H9 (cell line): Measurements from ENCODE around the genes KANK2, RGL3, PRKCSH and ELAVL3.

DNA sequence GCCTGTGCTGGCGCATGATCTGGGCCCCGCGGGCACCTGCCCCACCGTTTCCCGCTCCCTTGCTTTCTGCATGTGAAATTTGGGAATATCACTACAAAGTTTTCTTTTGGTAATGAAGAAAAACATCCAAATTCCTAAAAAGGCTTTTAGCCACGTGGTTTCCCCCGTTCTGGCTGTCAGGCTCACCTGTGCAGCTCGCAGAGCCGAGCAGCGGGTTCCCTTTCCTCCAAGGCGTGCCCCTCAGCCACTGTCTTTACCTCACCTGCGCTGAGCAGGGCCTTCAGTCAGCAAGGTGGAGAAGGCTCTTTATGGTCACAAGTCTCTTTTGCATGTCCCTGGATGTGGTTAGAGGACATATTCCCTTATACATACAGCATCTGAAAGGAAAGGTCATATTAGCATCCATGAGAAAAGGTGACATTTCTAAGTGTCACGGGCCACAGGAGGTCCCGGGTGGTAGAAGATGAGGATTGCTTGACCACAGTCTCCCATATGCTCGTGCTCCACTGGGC, 23.8 kb downstream of the SMARCA4 start:
- PRO-cap: no peak

DNA sequence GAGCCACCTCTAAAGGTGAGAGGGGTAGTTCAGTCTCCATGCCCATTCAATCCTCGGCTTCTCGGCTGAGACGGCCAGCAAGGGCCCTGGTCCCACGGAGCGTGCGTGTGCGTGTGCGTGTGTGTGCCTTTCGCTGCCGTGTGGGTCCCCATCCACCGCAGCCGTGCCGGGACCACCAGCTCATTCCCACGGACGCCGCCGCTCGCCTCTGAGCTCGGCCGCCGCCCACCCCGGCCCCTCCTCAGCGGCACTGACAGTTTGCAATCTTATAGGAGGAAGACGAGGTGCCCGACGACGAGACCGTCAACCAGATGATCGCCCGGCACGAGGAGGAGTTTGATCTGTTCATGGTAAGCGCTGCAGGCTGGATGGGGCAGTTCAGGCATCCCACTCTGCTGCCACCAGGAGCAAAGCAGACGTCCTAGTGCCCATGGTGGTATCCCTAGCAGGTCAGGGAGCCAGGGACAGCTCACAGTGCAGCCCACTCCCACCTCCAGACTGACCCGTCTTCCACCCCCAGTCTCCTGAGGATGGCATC, 55.3 kb upstream of the LDLR start:
- PRO-cap: unidirectional peak, plus-strand start at position 266 of the sequence

- PRO-cap: no peak
These were observed 23.0 kb upstream of the LDLR start for GRCh38 chr19:11066210-11066709.

DNA sequence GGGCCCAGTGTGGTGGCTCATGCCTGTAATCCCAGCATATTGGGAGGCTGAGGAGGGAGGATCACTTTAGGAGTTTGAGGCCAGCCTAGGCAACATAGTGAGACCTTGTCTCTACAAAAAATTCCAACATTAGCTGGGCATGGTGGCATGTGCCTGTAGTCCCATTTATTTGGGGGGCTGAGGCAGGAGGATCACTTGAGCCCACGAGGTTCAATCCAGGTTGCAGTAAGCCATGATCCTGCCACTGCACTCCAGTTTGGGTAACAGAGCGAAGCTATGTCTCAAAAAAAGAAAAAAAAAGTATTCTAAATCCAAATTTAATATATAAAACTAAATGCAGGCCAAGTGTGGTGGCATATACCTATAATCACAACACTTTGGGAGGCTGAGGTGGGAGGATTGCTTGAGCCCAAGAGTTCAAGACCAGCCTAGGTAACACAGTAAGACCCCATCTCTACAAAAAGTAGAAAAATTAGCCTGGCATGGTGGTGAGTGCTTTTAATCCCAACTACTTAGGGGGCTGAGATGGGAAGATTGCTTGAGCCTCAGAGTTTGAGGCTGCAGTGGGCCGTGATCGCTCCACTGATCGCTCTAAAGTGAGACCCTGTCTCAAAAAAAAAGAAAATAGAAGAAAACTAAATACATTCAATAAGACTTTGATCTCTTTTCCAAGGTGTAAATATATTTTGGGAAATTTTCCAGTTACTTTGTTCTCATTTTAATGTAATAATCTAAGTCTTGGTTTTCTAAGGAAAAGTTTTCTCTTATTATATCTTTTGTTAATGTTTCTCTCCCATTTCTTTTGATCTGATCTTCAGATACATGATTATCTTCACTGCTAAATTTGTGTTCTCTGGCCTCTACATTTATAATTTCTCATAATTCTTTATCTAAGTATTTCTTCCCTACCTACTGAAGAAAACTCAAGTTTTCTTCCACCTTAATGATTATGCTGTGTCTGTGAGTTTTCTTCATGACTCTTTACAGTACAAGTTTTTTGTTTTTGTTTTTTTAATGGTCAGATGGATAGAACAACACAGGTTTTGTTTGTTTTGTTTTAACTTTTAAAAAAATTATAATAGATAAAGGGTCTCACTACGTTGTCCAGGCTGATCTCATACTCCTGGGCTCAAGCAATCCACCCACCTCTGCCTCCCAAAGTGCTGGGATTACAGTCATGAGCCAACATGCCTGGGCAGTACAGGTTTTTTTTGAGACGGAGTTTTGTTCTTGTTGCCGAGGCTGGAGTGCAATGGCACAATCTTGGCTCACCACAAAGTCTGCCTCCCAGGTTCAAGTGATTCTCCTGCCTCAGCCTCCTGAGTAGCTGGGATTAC, 9.6 kb downstream of the LDLR start:
- PRO-cap: no peak

GRCh38 chr19:11113032-11114000, 24.1 kb downstream of the LDLR start:
- PRO-cap: no peak

GRCh38 chr19:11133333-11133995, 22.1 kb downstream of the SPC24 start:
- PRO-cap: no peak

GRCh38 chr19:11154646-11155004, 957 bp downstream of the SPC24 start:
- PRO-cap: no peak

GRCh38 chr19:11179664-11180494, 17.5 kb downstream of the KANK2 start:
- PRO-cap: no peak

DNA sequence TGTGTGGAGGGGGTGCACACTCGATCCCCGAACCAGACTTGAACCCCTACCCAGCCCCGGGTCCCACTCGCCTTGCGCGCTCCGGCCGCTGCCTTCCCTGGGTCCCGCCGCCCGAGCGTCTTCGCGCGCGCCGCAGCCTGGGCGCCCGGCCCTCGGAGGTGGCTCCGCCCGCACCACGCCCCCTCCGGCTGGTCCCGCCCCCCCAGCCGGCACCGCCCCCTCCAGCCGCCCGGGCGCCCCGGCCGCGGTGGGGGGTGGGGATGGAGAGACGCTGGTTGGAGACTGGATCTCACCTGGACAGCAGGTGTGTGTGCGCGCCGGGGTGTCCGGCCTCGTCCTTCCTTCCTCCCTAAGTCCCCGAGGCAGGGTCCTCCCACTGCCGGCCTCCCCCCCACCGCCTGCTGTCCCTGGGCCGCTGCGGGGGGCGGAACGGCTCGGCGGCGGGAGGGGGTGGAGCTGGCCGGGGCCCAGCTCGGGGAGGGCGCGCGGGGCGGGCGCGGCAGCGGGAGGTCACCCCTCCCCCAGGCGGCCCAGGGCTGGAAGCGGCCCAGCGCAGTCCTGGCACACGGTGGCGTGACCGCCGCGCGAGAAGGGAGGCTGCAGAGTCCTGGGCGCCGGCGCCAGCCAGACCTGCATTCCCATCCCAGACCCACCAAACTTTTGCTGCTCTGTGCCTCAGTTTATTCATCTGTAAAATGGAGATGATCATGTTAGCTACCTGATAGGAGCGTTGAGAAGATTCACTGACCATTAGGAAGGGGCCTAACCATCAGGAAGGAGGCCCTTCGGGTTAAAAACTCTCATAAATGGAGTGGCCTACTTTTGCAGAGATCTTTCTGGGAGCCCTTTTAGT, at the start of gene KANK2:
KANK2 (minus strand) TSS at position 132 of the 853 bp plus-strand sequence.
- PRO-cap: bidirectional peak, plus-strand start at position 274 of the sequence, minus-strand start at position 122 of the sequence; bidirectional peak, plus-strand start at position 564 of the sequence, minus-strand start at position 606 of the sequence

DNA sequence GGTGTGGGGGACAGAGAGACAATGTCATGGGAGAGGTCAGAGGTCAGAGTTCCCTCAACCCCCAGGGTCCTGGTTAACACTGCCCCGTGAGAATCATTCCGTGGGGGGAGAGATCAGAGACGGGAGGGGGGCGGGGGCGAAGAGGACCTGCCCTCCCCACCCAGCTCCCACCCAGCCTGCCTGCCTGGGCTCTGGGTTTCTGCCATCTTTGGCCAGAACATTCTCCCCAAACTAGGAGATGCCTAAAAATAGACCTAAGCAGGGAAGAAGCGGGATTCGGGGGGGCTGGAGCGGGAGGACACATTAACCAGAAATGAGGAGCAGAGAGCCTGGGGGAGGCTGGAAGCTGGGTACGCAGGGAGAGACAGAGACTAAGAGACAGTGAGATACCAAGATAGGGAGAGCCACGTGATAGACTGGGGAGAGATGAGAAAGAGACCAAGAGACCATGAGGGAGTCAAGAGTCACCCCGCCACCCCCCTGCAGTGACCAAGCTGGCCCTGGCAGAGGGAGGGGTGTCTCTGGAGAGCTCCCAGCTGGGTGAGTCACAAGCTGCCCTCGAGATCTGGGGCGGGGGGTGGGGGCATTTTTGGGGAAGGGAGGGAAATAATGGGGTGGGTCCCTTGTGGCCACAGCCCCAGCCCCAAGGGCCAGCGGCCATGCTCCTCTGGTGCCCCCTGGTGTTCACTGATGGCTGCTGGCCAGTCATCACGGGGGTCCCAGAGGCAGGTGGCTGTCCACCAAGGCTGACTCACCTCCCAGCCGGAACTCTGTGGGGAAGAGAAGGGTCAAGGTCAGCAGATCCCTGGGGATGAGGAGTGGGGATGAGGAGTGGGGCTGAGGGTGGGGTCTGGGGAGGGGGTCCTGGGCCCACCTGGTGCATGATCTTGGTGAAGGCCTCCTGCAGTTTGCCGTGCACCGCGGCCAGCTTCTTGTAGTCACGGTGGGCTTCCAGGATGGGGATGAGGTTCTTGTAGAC, 6.3 kb upstream of the KANK2 start:
- PRO-cap: no peak

- PRO-cap: no peak
These were observed 11.3 kb upstream of the KANK2 start for GRCh38 chr19:11208552-11209236.

DNA sequence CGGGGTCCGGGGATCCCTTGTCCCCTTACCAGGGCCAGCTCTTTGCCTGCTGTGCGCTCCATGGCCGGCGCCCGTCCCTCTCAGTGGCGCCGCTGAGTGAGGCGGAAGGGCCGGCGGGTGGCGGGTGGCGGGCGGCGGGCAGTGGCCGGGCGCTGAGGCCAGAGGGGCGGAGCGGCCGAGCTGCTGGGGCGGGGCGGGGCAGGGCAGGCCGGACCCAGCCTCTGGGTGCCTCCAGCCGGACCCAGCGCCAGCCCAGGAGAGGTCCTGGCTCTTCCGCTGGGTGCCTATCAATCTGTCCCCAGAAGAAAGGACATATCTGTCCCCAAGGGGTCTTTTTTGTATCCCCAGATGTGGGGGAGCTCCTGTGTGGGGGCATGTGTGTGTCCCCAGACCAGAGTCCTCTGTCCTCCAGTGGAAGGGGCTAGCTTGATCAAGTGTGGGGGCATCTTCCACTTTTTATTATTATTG, at the start of gene RGL3:
RGL3 (minus strand) TSS at position 98 of the 468 bp plus-strand sequence.
- PRO-cap: unidirectional peak, minus-strand start at position 65 of the sequence

DNA sequence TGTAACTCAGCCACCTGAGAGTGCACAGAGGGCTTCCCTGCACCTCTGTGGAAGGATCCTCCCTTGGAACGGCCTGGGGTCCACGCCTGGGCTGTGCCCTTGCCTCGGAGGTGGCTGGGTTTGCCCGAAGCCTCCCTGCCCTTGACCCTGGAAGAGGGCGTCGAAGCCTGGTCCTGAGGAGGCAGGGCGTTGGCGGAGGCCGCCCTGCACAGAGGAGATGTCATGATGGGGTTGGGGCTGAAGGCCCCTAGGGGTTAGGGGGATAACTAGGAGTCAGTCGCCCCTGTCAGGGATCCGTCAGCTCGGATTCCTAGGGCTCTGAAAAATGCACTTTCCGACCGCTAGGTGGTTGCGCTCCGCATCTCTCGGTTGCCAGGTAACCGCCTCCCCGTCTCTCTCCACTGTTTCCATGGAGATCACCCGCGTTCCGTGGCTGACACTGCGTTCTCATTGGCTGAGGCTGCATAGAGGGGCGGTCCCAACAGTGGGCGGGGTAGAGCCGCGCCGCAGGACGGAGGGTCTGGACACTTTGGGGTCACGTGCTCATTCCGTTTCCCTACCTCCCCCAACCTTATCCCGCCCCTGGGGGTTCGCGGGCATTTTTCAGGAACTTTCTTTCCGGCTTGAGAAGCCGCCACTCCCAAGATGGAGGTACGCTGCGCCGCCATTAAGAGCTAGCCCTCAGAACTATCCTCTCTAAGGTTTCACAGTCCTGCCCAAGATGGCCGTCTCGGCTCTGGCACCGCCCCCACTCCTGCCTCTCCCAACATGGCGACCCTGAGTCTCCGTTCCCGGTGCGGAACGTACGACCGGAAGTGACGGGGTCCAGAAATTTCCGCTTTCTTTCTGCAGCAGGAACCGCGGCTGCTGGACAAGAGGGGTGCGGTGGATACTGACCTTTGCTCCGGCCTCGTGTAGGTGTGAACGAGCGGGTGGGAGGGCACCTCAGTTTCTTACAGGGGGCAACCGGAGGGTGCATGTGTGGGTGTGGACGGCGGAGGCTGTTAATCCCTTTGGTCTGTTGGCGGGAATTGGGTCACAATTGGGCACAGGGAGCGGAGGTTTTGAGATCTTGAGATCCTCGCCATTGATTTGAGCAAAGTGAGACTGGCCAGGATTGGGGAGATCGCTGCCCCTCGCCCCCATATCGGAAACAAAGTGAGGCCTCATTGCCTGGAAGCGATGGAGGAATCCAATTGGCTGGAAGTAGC, at the start of gene PRKCSH:
PRKCSH (plus strand) TSS at position 843 of the 1,211 bp plus-strand sequence.
- PRO-cap: bidirectional peak, plus-strand start at position 496 of the sequence, minus-strand start at position 213 of the sequence; bidirectional peak, plus-strand start at position 857 of the sequence, minus-strand start at position 1,006 of the sequence; bidirectional peak, plus-strand start at position 1,087 of the sequence, minus-strand start at position 1,066 of the sequence; bidirectional peak, plus-strand start outside the sequence, minus-strand start at position 1,160 of the sequence

- PRO-cap: unidirectional peak, minus-strand start at chr19:11481048
These were observed at the start of gene ELAVL3 for GRCh38 chr19:11480530-11481432. TSS of gene ELAVL3 (minus strand) at chr19:11481046.

GRCh38 chr19:11574584-11575307, 2.7 kb downstream of the ACP5 start:
- PRO-cap: no peak

- PRO-cap: no peak
These were observed 16.2 kb upstream of the ZNF439 start for GRCh38 chr19:11832308-11832814.

DNA sequence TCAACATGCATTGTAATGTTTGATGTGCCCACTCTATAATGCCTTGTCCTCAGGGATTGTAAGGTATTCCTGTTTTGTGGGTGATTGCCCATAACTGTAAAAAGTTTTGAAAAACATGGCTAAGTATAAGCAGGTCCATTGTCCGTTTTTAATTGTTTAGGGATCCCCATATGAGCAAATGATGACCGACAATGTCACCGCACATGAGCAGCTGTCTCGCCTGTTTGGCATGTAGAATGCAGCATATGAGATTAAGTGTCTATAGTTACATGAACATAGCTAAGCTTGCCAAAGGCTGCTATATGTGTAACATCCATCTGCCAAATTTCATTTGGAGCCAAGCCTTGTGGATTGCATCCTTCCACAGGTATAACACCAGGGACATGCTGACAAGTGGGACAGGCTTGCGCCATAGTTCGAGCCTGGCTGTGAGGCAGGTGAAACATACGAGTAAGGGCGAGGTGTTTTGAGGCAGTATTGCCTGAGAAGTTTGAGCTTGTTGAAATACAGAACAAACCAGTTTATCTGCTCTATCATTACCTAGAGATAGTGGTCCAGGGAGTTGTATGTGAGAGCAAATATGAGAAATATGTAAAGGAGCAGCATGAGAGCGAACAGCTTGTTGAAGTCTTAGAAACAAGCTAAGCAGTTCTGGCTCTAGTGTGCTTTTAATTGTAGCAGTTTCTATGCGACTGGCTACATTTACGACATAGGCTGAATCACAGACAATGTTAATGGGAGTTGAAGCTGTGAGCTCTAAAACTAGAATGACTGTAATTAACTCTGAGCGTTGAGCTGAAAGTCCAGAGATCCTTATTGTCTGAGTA, 8.0 kb downstream of the ZNF439 start:
- PRO-cap: no peak

DNA sequence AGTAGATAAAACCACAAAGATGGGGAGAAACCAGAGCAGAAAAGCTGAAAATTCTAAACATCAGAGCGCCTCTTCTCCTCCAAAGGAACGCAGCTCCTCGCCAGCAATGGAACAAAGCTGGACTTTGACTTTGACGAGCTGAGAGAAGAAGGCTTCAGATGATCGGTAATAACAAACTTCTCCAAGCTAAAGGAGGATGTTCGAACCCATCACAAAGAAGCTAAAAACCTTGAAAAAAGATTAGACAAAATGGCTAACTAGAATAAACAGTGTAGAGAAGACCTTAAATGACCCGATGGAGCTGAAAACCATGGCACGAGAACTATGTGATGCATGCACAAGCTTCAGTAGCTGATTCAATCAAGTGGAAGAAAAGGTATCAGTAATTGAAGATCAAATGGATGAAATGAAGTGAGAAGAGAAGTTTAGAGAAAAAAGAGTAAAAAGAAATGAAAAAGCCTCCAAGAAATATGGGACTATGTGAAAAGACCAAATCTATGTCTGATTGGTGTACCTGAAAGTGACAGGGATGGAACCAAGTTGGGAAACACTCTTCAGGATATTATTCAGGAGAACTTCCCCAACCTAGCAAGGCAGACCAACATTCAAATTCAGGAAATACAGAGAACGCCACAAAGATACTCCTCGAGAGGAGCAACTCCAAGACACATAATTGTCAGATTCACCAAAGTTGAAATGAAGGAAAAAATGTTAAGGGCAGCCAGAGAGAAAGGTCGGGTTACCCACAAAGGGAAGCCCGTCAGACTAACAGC, 18.0 kb upstream of the ZNF700 start:
- PRO-cap: no peak

- PRO-cap: bidirectional peak, plus-strand start at chr19:11987656, minus-strand start at chr19:11987495
These were observed 22.6 kb downstream of the ZNF763 start for GRCh38 chr19:11987307-11988004.

DNA sequence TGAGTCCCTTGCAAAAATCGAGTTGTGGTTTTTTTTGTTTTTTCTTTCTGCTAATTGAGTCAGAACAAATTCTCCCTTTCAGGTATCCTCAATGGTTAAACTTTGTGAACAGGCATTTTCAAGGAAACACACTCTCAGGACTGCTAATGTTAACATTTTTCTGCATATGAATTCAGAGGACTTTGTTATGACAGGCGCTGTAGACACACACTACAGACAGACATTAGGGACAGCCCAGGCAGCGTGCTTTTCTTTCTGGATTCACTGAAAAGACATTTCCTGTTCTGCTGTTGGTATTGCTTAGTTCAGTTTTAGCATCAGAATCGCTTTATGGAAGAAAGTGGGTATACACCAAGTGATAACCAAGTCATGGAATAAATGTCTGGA, 34.8 kb downstream of the ZNF433 start:
- PRO-cap: no peak